LHCN-M2 (cell line): ENCODE data around the genes MAPT, ARL17A and WNT9B.

GRCh38 chr17:45394356-45395695, 37.8 kb downstream of the ARHGAP27 start:
- RAMPAGE, long total RNA = no peak

DNA sequence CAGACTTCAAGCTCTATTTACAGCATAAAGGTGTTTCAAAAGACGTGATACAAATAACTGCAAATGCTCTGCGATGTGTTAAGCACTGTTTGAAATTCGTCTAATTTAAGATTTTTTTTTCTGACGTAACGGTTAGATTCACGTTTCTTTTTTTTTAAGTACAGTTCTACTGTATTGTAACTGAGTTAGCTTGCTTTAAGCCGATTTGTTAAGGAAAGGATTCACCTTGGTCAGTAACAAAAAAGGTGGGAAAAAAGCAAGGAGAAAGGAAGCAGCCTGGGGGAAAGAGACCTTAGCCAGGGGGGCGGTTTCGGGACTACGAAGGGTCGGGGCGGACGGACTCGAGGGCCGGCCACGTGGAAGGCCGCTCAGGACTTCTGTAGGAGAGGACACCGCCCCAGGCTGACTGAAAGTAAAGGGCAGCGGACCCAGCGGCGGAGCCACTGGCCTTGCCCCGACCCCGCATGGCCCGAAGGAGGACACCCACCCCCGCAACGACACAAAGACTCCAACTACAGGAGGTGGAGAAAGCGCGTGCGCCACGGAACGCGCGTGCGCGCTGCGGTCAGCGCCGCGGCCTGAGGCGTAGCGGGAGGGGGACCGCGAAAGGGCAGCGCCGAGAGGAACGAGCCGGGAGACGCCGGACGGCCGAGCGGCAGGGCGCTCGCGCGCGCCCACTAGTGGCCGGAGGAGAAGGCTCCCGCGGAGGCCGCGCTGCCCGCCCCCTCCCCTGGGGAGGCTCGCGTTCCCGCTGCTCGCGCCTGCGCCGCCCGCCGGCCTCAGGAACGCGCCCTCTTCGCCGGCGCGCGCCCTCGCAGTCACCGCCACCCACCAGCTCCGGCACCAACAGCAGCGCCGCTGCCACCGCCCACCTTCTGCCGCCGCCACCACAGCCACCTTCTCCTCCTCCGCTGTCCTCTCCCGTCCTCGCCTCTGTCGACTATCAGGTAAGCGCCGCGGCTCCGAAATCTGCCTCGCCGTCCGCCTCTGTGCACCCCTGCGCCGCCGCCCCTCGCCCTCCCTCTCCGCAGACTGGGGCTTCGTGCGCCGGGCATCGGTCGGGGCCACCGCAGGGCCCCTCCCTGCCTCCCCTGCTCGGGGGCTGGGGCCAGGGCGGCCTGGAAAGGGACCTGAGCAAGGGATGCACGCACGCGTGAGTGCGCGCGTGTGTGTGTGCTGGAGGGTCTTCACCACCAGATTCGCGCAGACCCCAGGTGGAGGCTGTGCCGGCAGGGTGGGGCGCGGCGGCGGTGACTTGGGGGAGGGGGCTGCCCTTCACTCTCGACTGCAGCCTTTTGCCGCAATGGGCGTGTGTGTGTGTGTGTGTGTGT, at the start of gene MAPT:
Gene MAPT (plus strand): TSS at position 815 of the 1,331 bp plus-strand sequence.
- RAMPAGE, long total RNA = no peak

DNA sequence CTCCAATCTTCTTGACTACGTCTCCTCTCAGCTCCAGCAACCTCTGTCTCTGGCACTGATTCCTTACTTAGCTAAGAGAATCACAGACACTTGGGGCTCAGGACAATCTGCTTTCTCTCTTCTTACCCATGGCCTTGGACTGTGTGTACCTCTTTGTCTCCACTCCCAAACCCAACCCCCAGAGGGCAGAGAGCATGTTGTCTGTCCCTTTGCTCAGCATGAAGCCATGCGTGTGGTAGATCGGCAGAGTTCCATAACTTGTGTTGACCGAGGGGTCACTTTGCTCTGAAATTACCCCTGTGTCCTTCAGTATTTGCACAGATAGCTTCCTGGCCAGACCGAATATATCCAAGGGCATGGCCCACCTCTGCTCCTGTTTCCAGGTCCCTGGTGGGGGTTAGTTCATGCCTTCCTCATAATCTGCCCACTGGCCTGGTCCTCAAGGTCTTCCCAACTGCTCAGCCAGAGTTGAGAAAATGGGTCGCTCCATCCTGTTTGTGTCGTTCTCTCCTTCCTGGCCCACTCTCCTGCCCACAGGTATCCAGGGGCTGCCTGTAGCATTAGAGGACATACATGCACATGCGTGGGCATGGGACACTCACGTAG, 41.6 kb downstream of the MAPT start:
- RAMPAGE, long total RNA = no peak

DNA sequence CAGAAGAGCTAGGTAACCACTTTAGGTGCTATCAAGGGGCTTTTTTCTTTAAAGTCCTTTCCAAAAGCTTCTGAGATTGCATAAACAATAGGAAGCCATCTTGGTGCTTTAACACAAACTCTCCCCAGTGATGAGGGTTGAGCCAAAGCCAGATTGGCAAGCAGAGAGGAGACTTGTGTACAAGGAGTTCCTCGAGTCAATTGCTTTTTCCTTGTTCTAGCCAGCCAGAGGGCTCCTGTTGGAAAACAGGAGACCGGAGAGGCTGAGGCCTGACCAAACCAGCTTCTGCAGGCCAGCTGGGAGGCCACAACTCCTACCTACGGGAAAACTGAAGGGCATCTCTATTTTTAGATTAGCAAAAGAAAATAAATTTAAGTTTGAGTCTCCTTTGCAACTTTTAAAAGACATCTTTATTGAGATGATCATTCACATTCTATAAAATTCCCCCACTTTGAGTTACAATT, 46.5 kb downstream of the MAPT start:
- RAMPAGE, long total RNA = no peak

DNA sequence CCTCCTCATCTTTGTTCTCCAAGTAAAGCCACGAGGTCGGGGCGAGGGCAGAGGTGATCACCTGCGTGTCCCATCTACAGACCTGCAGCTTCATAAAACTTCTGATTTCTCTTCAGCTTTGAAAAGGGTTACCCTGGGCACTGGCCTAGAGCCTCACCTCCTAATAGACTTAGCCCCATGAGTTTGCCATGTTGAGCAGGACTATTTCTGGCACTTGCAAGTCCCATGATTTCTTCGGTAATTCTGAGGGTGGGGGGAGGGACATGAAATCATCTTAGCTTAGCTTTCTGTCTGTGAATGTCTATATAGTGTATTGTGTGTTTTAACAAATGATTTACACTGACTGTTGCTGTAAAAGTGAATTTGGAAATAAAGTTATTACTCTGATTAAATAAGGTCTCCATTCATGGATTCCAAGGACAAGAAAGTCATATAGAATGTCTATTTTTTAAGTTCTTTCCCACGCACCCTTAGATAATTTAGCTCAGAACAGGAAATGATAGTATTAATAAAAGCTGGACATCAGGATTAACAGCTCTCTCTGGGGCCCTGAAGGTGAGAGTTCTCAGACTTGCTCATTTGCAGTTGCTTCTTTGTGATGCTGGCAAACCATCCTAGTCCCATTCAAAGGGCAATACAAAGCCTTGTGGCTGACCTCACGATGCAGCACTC, 29.0 kb downstream of the STH start:
- RAMPAGE, long total RNA = no peak

DNA sequence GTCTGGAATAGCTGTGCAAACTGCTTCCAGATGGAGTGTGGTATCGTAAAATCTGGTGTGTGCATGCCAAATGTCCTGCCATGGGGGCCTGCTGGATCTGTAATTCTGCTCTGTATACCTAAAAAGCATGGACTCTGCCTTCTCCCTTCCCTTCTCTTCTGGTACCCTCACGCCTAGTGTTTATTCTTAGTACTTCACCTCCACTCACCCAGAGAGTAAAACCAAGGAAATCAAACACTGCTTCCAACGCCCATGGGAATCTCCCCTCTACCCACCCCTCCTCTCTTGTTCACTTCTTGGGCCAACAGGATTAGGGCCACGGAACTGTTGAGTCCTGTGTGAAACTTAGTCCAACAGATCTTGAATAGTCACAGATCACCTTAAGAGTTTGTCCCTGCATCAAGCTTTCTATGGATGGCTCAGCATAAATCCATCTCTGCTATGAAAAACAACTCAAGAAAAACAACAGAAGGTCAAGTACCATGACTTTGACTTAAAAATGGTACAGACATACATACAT, 38.9 kb downstream of the STH start:
- RAMPAGE, long total RNA = no peak

DNA sequence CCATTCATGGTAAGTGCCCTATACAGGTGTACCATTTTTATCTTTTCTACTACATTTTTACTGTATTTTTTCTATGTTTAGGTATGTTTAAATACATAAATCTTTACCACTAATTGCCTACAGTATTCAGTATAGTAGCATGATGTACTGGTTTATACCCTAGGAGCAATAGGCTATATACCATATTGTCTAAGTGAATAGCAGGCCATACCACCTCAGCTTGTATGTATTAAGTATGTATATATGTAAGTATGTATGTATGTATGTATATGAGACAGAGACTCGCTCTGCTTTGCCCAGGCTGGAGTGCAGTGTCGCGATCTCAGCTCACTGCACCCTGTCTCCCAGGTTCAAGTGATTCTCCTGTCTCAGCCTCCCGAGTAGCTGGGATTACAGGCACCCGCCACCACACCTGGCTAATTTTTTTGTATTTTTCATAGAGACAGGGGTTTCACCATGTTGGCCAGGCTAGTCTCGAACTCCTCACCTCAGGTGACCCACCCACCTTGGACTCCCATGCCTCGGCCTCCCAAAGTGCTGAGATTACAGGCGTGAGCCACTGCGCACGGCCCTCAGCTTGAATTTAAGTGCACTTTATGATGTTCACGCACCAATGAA, 92.6 kb downstream of the STH start:
- RAMPAGE, long total RNA = no peak

DNA sequence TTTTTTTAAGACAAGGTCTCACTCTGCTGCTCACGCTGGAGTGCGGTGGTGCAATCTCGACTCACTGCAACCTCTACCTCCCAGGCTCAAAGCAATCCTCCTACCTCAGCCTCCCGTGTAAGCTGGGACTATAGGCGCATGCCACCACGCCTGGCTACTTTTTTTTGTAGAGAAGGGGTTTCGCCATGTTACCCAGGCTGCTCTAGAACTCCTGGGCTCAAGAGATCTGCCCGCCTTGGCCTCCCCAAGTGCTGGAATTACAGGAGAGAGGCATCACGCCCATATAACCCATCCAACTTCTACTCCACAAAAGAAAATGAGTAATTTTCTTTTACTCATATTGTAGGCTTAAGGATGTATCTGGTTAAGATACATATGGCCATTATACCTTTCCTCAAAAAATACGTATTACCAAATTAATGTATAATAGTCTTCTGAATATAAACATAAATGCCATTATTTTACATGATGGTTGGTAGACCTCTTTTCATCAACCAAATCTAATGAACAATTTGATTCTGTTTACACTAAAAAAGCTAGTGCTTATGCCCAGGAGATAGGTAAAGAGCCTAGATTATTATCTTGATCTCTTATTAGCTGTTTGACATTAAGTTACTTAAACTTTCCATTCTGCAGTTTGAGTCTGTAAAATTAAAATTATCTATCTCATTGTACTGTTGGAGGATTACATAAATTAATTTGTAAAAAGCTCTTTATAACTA, 32.8 kb downstream of the KANSL1 start:
- RAMPAGE, long total RNA = no peak

- RAMPAGE, long total RNA = no peak
These were observed 30.4 kb downstream of the KANSL1 start for GRCh38 chr17:46162399-46163594.

- RAMPAGE, long total RNA = no peak
These were observed 2.5 kb downstream of the KANSL1 start for GRCh38 chr17:46190621-46191156.

- RAMPAGE, long total RNA = no peak
These were observed 34.5 kb upstream of the KANSL1 start for GRCh38 chr17:46227745-46228080.

- RAMPAGE, long total RNA = no peak
These were observed at the start of gene ARL17A for GRCh38 chr17:46579533-46579816. Gene ARL17A (minus strand): TSS chr17:46579691.

- RAMPAGE, long total RNA = no peak
These were observed 61.8 kb downstream of the WNT3 start for GRCh38 chr17:46756435-46757287.

GRCh38 chr17:46851016-46851734, at the start of gene WNT9B:
Gene WNT9B (plus strand): TSS chr17:46851583.
- RAMPAGE, long total RNA = no peak

DNA sequence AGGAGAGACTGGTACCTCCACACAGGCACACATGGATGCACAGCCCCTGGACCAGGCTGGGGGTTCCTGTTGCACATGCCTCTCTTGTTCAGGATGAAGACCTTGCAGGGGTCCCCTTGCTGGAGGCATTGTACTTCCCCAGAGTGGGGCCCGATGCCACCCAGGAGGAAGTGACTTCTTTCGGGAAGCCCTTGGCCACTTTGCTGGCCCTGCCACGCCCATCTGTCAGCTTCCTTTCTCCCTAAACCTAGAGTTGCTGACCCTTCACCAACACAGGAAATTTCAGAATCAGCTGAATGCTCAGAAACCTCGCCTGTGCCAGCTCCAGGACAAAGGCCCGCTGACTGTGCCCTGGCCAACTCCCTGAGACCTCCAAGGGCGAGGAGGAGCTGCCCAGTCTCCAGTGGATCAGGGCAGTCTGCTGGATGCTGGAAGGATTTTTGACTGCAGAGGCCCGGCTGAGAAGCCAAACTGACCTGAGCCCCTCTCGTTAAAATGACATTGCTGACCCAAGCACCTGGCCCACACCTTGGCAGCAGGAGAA, 26.7 kb downstream of the WNT9B start:
- RAMPAGE, long total RNA = no peak

DNA sequence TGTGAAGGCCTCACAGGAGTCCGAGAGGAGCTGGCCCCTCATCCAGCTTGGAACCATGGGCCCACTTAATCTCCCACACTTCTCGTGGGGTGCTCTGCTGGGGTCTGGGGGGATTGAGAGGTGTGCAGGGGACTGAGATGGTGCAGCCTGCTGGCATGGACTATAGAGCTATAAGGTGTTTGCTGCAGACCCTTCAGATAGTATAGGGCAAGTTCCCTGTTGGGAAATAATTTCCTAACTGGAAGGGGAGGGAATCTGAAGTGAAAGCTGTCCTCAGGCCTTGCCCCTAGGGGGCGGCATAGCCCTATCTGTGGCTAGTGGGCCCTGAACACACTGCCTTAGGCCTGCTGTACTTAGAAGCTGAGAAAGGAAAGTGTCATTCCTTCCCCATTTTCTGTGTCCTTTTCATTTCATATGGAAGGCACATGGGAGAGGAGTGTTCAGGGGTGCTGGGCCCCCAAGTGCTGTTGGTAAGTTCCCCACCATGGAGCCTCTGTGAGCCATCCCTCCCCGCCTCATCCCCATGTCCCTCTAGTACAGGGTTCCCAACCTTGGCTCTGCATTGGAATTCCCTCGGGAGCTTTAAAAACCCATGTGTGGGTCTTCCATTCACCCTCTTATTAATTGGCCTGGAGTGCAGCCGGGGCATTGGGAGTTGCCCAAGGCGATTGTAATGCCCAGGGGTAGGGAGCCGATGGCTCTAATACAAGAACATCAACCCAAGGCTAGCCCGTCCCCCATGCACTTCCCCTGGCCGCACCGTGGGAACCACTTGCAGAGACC, 19.6 kb downstream of the GOSR2 start:
- RAMPAGE, long total RNA = no peak

DNA sequence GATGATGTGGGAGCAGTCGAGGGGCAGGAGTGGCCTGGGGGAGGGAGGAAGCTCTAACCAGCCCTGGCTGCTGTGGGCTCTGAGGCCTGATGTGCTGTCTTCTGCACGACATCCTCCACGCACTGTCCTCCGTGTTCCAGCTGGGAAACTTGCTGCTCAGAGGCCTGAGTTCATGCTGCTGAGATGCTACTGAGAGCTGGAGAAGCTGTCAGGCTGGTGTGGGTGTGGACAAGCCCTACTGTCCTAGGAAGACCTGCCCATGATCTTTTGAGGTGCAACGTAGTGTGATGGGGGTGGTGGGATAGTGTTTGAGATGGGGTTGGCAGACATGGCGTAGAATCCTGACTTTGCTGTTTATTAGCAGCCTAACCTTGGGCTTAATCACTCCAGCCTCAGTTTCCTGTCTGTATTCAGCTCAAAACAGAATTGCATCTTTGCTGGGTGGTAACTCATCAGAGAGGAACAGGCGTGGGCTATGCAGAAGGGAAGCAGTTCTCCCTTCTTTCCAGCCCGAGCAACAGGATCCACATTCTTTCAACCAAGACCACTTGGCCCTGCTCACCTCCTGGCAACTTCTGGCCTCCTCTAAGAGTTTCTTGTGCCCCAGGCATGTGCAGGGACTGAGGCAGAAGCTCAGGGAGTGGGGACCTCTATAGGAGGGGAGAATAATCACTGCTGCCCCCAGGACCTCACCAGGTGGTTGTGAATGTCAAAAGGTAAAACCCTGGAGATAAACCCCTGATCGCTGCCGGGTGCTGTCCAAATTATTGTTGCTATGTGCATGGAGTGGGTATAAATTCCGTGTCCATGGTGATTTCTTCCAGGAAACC, 22.4 kb downstream of the GOSR2 start:
- RAMPAGE, long total RNA = no peak

- RAMPAGE, long total RNA = no peak
These were observed 19.5 kb upstream of the RPRML start for GRCh38 chr17:46998685-46998884.

DNA sequence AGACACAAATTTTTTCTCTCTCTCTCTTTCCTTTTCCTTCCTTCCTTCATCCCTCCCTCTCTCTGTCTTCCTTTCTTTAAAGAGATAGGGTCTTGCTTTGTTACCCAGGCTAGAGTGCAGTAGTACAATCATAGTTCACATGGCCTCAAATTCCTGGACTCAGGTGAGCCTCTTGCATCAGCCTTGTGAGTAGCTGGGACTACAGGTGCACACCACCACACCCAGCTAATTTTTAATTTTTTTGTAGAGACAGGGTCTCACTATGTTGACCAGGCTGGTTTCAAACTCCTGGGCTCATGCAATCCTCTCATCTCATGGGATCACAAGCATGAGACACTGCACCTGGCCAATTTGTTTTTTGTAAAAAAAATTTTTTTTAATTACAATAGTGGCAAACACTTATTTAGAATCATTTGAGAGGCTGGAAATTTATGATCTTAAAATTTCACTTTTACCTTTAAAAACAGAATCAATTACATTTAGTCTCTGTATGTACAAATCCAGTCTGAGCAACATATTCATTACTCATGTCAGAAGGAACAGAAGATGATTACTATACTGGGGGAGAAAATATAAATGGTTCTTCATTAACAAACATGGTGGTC, 18.9 kb downstream of the CDC27 start:
- RAMPAGE, long total RNA = no peak

DNA sequence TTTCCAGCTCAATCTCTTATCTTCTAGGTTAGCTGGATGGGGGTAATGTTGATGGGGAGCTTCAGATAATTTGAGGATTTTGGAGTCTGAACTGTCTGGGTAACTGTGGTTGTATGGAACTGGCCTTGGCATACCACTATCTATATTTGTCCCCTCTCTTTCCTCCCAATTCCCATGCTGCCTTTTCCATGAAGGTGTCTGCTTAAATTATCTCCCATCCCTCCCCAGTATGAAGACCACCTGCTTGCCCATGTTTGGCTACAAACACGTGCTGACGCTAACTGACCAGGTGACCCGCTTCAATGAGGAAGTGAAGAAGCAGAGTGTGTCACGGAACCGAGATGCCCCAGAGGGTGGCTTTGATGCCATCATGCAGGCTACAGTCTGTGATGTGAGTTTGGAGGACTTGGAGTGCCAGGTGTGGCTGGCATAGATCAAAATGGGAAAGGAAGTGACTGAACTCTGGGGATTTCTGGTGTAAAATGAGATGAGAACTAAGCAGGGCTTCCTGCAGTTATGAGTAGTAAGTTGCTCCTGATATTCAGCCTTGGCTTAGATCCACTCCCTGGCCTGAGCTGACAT, 32.5 kb downstream of the ITGB3 start:
- RAMPAGE, long total RNA = no peak